ENCODE measurements around a stretch of chr6.

DNA sequence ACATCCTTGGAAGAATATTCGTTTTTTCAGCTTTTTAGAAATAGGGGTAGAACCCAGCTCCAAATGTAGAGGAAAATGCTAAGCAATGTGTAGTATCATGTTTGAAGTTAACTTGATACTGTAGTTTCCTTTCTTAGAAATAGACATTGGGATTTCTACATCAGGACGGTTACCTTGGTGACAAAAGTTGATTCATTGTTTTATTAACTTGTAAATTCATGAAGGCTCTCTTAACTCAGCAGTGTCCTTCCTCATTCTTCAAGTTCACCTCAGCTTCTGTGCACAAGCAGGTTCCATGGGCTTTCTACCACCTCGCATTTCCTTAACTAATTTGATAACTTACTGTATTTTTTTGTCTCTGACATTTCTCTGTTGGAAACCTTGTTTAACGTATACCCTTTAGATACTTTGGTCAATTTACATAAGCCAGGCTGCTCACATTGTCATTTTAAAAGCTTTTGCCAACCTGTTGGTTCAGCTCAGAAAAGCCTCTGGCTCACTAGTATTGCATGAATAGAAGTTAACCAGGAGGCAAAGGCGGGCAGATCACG lies 43.5 kb downstream of the TBPL1 start:
- PRO-cap, 7 experiments, result no peak in any of the 7 experiments
- RAMPAGE, long total RNA, 2 experiments, result no peak in any of the 2 experiments

DNA sequence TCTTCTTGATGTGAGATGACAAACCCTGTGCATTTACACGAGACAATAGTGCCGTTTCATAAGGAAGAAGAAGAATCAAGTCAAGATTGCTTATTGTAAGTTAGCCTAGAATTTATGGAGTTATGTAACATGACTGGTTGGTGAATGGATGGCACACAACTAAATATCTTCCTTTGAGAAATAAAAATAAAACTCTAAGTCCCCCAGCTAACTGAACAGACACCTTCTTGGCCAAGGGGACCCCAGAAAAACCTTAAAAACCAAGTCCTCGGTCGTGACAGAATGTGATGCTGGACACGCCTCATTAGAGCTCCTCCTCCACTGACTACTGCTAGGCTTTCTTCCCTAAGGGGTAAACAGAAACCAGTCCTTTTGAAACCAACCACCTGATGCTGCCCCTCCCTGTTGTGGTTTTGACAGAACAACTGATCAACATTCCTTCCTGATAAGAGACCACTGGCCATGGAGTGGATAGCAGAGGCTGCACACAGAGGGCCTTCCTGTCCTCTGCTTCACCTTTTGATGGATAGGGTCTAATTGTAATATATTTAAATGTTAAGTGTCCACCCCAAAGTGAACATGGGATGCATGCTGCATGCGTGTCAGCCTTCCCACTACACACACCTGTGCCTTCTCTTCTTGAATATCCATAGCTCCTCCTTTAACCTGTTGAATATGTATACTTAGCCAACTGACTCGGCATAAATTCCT lies 27.7 kb upstream of the SLC2A12 start:
- PRO-cap, 7 experiments, result no peak in any of the 7 experiments
- RAMPAGE, long total RNA, 2 experiments, result no peak in any of the 2 experiments

- PRO-cap, 7 experiments, result peak in 7 of 7 experiments; most common plus-strand start chr6:134174252 (in 1); most common minus-strand start chr6:134174861 (in 7)
- RAMPAGE, long total RNA, 2 experiments, result start-site peak on the minus strand in 1 of 2 experiments, at chr6:134174859-134174864 at its widest, 3,304 reads per replicate
Measured at GRCh38 chr6:134174192-134174933, 121.9 kb upstream of the SLC2A12 start.

DNA sequence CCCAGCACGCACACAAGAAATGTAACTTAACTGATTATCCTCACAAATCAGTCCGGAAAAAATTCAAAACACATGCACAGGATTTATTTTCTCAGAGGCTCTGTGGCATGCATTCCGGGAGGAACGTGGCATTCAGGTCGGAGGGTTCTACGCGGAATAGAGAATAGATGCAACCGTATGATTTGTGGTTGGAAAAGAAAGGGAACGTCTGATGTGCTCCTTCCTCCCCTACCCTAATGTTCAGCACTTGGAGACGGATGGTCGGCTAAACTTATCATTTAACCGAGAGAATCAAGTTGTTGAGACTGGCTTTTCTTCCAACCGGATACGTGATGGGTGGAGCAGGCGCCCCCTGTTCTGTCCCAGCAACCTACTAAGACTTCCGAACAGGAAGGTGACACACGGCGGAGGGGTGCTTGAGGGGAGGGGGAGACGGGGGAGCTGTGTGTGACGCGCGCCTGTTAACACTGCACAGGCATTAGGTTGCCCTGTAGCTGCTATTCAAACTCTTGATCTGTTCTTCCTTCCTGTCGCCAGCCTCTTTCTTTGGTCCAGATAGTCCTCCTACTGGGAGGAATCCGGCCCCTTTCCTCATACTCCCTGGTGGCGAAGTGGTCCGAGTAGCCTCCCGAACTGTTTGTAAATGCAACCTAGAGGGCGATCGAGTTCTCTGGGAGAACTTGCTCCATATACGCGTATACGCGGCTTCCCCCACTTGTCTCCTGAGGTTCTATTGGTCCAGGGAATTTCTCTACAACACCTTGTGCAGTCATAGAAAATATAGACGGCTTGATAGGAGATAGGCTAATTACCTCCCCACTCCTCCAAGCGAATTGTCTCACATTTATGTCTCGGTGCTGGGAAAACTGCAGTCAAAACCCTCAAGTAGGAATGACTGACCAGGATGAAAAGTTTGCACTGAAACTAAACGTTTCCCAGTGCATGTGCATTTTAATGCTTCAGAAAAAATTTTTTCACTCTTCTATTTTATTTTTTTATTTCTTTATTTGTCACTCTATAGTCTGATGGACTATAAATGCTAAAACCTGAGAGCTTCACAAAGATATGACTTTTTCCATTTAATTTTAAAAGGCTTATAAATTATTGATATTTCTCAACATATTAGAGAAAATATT lies 125.9 kb upstream of the SLC2A12 start:
- PRO-cap, 7 experiments, result peak in 6 of 7 experiments; most common plus-strand start position 94 of the sequence (in 4); most common minus-strand start position 516 of the sequence (in 5)
- RAMPAGE, long total RNA, 2 experiments, result no peak in any of the 2 experiments

DNA sequence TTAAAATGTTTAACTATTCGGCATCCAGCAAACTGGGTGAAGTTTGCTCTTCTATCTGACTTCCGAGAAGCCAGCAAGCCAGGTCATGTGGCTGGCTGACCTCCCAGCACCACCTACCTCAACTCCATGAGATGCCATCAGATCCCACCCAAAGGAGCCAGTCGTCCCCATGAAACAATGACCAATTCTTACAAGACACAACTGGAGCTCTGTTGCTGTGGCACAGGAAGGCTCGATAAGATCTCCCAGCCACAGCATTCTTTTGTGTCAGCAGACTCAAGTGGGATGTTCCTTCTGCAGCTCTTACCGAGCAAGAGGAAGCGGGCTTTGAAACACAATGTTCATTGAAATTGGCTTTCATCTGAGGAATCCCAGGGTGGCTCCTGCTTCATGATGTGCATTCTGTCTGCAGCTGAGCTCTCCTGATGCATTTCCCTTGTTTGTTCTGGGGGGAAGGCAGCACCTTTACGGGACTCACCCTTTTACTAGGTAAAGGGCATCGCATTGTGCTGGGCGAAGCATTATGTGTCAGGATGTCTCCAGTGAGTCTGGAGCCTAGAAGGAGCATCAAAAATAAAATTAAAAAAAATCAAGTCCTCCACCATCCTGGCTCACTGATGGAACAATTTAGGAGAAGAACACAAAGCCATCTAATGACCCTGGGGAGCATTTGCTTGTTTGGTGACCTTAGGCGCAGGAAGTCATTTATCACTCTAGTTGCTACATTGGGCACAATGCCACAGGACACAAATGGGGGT lies 222.0 kb upstream of the SGK1 start:
- PRO-cap, 7 experiments, result no peak in any of the 7 experiments
- RAMPAGE, long total RNA, 2 experiments, result no peak in any of the 2 experiments

- PRO-cap, 7 experiments, result no peak in any of the 7 experiments
- RAMPAGE, long total RNA, 2 experiments, result no peak in any of the 2 experiments
Measured at GRCh38 chr6:134673718-134674054, 276.2 kb downstream of the ALDH8A1 start.

DNA sequence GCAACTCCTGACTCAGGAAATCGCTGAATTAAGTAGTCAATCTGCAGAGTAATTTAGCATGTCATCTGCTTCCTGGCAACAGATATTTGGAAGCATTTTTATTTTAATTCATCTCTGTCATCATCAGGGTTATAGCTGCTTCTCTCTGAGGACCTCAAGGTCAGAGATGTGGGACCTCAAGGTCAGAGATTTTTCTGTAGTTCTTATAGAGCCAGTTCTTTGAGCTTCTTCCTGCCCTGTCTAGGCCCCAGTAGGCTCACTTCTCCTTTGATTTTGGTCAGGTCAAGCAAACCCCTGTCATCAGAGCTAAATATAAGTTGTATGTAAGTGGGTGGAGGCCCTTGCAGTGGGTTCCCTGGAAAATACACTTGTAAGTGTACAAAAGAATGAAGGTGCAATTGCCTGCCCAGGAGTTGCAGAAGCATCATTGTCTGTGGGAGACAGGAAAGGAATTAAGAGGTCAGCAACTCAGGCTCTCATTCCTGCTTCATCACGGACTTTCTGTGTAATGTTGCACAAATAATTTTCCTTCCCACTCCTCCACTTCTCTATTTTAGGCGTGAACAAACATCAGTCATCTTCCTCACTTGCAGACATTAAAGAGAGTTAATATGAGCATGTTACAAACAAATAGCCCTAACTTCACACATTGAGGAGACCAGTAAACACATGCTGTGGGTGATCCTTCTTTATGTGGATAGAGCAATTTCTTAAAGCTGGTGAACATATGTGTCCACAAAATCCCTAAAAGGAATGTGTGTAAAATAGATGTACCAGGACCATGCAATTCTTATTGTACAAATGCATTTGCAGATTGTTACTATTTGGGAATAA lies 229.2 kb downstream of the ALDH8A1 start:
- PRO-cap, 7 experiments, result no peak in any of the 7 experiments
- RAMPAGE, long total RNA, 2 experiments, result no peak in any of the 2 experiments

DNA sequence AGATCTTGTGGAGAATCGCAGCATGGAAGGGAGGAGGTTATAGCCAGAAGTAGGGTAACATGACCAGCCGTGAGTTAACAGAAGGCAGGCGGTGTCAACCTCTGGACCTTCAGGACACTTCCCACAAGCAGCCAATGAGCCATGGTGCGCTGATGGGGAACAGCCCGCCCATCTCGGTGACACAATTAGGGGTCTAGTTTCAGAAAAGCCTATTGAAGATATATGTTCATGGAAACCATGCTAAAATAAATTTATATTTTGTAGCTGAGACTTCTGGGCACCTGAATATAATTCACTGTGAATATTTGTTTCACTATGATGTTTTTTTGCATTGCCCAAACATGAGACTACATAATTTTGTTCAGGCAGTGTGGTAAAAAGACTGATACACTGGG lies 98.2 kb downstream of the ALDH8A1 start:
- PRO-cap, 7 experiments, result no peak in any of the 7 experiments
- RAMPAGE, long total RNA, 2 experiments, result no peak in any of the 2 experiments

DNA sequence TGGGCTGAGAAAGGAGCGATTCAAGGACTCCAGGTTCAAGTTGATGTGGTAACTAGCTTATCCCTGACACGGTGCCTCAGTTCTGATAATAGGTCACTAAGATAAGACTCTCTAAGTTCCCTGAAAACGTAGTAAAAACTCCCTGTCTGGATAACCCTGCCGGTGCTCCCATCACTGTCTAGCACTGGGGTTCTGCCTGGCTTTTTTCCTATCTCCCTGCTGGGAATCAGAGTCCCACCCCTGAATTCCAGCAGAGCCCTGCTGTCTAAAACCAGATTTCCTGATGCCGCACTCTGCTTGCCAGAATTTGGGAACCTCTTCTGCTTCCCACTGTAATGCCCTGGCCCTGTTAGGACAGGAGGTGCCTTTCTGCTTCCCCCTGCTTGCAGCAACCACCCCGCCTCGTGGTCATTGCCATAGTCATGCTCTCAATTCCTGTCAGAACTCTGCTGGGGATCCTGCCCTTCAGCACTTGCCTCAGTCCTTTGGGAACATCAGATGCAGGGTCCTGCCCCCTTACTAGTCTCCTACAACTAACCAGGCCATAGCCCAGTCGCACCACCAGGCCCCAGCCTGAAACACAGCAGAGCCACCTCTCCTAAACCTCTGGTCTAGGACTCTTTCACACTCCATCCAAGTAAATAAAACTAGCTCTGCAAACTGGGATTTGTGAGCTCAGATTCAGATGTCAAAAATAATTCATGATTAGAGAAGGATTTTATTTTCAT lies 47.5 kb downstream of the ALDH8A1 start:
- PRO-cap, 7 experiments, result no peak in any of the 7 experiments
- RAMPAGE, long total RNA, 2 experiments, result no peak in any of the 2 experiments

GRCh38 chr6:135163254-135163582 lies 17.9 kb upstream of the MYB start:
- PRO-cap, 7 experiments, result no peak in any of the 7 experiments
- RAMPAGE, long total RNA, 2 experiments, result no peak in any of the 2 experiments

DNA sequence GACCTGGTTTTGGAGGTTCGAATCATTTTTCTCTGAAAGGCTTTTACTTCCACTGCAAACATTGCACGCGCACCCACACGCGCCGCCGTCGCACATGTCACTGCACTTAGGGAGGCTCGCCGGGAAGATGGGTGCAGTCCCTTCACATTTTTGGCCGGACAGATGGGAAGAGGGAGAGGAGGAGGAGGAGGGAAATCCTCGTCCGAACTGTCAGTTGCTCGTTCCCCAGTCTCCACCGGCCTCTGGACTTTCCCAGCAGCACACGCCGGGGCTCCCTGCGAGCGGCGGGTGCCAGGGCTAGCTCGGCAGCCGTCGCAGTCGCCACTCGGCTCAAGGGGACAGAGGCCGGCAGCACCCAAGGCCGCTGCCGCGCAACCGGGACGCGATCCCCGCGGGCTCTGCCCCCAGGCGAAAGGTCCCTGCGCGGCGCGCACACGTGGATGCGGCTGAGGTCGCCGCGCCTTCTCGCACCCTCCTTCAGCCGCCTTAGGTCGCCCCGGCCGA lies 1.1 kb downstream of the MYB start:
- PRO-cap, 7 experiments, result no peak in any of the 7 experiments
- RAMPAGE, long total RNA, 2 experiments, result start-site peak on the plus strand in 1 of 2 experiments, centred at position 448 of the sequence, 24 reads per replicate

GRCh38 chr6:135194016-135194879 lies 13.1 kb downstream of the MYB start:
- PRO-cap, 7 experiments, result no peak in any of the 7 experiments
- RAMPAGE, long total RNA, 2 experiments, result no peak in any of the 2 experiments

DNA sequence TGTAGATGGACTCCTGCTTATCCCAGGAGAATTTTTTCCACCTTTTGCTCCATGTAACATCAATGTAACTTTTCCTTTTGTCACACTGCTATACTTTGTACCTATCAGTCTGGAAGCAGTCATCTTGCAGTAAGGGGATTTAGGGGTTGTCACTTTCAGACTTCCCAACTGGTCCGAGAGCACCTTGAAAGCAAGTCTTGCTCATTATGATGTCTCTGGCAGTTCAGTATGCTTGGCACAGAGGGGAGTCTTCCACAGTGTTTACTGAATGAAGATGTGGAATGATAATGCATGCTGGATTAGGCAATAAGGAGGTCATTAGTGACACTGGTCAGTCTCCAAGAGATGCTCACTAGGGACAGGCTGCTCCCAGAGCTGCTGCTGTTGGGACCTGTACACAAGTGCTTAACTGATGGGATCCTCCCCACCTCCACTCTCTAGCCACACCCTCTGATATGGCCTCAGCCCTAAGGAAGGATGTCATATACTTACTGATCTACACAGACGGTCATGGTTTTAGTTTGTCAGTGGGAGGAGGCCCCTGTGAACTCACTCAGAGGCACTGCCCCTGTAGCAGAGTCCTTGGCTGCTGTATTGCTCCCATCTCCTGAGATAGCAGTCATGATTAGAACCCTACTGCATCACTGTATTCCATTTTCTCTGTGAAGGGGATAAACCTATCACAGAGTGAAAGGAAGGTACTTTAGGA lies 73.3 kb downstream of the MYB start:
- PRO-cap, 7 experiments, result no peak in any of the 7 experiments
- RAMPAGE, long total RNA, 2 experiments, result no peak in any of the 2 experiments

DNA sequence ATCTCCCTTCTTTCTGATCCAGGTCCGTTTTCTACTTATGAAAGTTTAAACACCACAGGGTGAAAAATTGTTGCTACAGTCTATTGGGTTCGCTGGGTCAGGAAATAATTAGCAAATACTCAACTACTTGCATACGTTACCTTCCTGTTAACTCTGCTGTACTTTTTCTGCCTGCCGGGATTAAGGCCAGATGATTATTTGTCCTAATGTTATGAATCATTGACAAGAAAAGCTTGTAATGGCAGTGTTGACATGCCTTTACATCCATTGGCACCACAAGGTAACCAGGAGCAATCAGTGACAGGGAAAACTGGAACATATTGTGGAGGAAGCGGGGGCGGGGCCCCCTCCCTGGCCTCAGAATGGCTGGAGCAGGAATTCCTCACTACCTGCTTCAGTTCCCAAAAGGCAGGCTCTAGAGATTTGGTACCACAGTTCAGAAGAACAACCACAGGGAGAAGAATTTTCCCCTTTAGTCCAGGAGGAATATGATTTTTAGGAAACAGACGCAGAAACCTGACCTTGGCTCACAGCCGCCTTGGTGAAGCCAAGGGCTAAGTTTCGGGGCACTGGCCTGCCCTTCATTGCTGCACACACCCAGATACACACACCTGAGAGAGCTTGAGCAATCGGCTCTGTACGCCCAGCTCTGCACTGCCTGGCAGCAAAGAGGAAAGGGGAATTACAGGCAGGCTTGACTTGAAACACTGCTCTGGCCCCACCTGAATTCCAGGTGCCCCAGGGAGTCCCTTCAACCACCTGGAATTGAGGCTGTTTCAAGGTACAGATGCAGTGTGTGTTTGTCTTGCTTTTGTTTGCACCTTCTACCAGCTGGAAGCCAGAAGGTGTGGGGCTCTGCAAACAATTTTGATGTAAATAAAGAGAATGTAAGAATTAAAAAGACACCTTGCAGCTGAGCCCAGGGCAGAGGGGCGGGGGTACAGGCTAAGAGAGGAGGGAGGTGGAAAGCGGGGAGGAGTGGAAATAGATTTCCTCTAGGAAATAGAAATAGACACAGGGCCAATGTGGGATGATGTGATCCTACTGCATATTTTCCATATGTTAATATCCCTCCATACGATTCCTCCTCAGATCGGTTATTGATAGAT lies 89.8 kb downstream of the MYB start:
- PRO-cap, 7 experiments, result no peak in any of the 7 experiments
- RAMPAGE, long total RNA, 2 experiments, result no peak in any of the 2 experiments

- PRO-cap, 7 experiments, result no peak in any of the 7 experiments
- RAMPAGE, long total RNA, 2 experiments, result no peak in any of the 2 experiments
Measured at GRCh38 chr6:135286846-135287313, 105.8 kb downstream of the MYB start.

DNA sequence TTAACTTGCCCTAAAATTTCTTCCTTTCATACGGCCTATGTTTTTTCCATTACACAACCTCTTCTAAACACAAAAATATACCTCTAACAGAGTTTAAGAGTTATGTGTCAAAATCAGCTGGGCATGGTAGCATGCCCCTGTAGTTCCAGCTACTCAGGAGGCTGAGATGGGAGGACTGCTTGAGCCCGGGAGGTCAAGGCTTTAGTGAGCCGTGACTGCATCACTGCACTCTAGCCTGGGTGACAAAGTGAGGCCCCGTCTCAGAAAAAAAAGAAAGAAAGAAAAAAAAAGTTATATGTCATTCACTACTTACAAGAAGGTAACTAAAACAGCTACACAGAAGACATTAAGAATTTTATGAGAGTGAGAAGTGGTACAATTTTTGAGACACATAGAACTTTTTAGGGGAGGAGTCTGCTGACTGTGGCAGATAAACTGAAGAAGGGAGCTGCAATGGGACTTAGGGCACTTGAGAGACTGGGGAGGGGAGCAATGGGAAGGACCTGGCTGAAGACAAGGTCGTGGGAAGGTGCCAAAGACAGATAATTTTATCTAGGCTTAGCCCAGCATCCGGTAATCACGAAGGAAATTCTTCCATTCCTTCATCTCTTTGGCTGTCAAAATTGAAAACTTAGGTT lies 140.0 kb downstream of the MYB start:
- PRO-cap, 7 experiments, result no peak in any of the 7 experiments
- RAMPAGE, long total RNA, 2 experiments, result no peak in any of the 2 experiments

- PRO-cap, 7 experiments, result no peak in any of the 7 experiments
- RAMPAGE, long total RNA, 2 experiments, result no peak in any of the 2 experiments
Measured at GRCh38 chr6:135568444-135568807, 70.9 kb upstream of the AHI1 start.

GRCh38 chr6:135627446-135627645 lies 129.8 kb upstream of the AHI1 start:
- PRO-cap, 7 experiments, result no peak in any of the 7 experiments
- RAMPAGE, long total RNA, 2 experiments, result no peak in any of the 2 experiments

DNA sequence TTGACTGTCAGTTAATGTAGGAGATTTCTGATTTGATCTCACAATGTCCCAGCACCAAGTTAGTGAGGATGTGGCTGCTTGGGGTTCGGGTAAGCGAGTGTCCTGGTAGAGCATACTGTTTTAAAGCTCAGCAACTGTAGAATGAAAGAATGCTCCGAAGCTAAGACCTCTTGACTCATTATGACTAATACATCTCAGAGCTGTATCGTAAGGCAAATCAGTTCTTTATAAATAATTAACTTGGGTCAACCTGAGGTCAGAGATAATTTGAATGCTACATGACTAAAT lies 128.9 kb upstream of the PDE7B start:
- PRO-cap, 7 experiments, result no peak in any of the 7 experiments
- RAMPAGE, long total RNA, 2 experiments, result no peak in any of the 2 experiments

DNA sequence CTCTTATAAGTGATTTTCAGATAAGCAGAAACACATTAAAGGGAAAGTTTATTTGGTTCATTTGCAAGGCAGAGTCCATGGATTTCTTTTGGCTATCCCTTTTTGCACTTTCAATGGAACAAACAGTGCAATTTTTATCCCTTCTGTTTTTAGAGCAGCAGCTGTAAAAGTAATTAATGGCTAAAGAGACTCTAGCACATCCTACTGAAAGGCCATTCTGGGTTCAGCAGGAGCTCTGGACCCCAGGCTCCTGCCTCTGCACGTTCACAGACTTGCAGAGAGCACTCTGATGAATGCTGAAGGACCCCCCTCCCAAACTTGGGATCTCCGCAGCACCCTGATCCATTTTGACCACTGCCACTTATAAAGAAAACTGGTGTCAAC lies 40.3 kb upstream of the PDE7B start:
- PRO-cap, 7 experiments, result no peak in any of the 7 experiments
- RAMPAGE, long total RNA, 2 experiments, result no peak in any of the 2 experiments